ENCODE measurements around a stretch of chr6.

DNA sequence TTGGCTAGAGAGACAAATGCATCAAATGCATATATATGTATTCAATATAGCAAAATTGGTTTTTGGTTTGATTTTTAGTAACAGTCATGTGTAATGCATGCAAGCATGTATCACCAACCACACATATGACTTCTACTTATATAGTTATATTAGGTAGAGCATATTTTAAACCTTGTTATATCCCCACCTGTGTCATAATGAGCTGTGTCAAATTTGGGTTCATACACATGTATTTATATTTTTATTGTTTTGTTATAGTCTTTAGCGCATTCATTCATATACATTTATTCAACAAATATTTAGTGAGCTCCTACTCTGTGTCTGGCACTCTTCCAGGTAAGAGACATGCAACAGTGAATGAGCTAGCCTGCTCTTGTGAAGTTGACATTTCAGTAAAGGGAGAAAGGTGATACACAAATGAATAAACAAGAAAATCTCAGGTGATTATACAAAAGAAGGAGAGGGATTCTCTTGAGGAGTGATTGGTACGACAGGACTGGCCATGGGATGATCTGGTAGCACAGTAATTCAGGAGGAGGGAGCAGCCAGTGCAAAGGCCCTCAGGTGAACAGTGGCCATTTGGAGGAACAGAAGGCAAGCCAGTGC is 252.1 kb downstream of the ARID1B start:
- PRO-cap, result no peak

DNA sequence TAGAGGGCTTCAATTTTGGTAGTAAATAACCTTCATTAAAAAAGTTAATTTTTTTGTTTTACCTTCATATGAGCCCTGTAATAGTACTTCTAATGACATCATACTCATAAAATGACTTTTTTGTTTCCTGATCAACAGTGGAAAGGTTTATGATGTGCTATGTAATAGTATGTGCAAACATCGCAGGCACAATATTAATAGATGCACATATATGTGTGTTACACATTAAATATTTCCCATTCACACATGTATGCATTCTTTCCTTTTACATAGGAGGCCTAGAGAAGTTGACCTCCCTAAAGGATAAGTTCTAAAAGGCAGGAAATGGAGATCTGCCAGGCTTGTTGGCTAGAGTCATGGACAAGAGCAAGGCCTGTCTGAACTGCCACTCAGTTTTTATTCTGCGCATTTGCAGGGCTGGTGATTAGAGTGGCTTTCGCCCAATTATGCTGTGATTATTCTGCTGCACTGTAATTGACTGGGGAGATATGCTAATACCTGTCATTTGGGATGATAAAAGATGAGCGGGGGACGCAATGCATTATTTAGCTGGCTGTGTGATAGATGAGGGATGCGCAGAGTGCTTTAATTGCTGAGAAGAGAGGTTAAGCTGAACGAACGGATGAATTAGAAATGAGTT is 272.6 kb downstream of the TMEM242 start:
- PRO-cap, result no peak

DNA sequence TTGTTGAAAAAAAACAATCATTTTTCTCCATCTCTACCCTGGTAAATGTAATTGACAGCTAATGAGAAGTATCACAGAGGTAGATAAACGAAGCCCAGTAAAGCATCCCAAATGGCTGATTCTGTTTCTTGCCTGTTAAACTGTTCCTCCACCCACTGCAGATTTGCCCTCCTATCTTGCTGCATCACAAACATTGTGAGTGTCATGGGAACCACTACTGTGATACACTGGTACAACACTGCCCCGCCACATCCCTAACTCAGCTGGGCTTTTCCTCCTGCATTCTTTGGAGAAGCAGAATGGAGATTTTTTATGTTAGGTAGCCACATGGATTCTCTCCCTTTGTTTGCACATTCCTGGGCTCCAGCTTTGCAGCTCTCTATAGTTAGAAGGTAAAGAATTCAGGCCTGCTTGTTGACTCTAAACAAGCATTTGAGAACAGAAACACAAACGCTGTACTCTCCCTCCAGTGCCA is 234.1 kb downstream of the TMEM242 start:
- PRO-cap, result no peak

- PRO-cap, result no peak
Measured at GRCh38 chr6:157206984-157207377, 116.3 kb downstream of the TMEM242 start.

GRCh38 chr6:157244074-157244607 is 79.2 kb downstream of the TMEM242 start:
- PRO-cap, result no peak

GRCh38 chr6:157313213-157314394 is 9.7 kb downstream of the TMEM242 start:
- PRO-cap, result no peak

DNA sequence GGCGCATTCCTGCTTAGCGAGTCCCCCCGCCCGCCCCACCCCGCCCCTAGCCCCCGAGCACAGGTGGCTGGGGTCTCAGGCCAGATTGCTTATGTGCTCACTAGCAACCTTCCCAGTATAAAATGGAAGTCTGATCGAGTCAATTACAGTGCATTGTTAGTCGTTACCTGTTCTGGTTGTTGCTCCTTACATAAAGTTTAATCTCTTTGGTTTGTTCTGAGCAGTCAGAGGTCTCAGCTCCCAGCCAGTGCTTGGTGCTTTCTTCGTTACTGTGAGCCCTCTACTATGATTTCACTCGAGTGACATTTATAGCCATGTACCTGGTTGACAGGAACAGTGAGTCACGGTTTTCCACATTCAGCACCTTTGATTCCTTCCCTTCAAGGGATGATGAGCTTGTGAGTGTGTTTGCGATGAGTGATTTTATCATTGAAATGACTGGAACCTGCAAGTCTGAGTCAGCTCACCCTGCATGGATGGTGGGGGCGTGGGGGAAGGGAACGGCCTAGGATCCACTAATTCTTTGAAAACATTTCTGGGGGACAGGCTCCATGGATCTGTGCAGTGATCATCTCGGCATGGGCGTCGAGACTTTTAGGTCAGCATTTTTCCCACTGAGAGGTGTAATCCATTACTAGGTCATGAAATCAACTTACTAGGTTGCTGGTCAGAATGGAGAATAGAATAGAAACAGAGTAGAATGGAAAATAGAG is 47.8 kb downstream of the ZDHHC14 start:
- PRO-cap, result no peak

DNA sequence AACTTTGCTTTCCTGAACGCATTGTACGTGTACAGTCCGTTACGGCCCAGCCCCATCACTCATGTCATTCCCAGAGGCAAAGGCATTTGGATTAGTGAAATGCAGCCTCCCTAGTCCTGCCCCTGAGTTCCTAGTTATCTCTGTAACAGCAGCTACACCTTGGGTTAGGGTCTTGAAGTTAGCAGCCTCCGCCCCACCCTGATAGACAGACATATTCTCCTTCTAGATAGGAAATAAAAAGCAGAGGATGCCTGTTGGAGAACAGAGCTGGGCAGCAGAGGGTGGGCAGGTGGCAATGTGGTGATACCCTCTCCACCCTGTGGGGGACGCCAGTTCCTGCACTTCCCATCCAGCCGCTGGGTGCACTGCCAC is 80.4 kb downstream of the ZDHHC14 start:
- PRO-cap, result no peak

- PRO-cap, result no peak
Measured at GRCh38 chr6:157606700-157606966, 216.4 kb upstream of the SNX9 start.

DNA sequence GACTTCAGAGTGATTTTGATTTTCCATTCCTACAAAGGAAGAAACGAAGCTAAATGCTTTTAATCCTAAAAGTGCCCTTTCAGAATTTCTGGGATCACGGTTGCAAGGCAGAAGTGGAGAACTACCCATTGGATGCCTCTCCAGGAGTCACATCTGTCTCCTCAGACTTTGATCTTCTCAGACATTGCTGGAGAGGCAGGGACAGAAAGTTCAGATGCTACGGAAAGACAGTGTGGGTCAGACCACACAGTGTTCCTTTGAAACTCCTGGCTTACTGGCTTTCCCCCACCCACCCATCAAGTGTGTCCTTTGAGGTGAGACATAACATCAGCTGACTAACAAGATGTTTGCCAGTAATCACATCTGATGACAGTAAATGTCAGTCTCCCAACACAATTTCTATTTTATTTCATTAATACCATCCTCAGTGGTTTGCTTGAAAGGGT is 67.3 kb upstream of the SNX9 start:
- PRO-cap, result no peak

- PRO-cap, result no peak
Measured at GRCh38 chr6:157832508-157833019, 9.5 kb downstream of the SNX9 start.

DNA sequence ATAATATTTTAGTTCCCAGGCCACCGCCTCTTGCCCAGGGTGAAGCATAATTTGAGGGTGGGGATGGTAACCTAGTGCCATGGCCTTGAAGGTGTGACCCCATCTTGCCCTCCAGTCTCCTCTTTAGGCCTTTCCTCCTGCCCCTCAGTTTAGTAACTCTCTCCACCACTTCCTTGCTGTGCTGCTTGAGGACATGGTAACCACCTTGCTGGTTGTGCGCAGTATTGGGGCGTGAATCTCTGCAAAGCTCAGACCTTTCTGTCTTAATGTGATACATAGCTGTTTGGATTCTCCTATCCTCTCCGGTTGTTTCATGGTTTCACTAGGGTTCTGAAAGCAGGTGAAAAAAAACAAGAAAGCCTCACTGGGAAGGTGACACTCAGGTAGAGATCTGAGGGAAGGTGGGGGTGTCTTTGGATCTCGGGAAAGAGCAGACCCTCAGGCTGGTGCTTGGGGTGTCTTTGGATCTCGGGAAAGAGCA is 16.6 kb downstream of the SNX9 start:
- PRO-cap, result no peak

DNA sequence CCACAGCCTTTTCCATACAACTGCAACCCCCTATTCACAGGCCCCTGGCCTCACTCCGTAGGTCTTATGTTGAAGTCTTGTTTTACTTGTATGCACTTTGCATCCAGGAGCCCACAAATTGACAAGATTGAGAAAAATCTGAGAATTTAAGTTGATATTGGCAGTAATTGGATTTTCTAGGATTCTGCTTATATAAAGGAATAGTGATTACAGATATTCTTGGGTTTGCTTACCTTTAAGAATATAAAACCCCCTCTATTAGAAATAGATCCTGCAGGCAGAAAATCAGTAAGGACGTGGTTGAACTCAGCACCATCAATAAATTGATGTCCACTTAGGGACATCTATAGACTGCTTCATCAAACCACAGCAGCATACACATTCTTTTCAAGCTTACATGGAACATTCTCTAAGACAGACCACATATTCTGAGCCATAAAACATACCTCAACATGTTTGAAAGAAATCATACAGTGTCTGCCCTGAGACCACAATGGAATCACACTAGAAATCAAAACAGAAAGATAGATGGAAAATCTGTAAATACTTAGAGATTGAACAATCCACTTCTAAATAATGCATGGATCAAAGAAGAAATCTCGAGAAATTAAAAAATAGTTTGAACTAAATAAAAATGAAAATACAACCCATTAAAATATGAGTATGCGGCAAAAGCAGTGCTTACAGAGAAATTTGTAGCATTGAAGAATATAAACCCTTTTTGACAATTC is 51.4 kb downstream of the SNX9 start:
- PRO-cap, result no peak

GRCh38 chr6:157940310-157940956 is 41.2 kb upstream of the SYNJ2 start:
- PRO-cap, result no peak

GRCh38 chr6:158039441-158040167 is 57.9 kb downstream of the SYNJ2 start:
- PRO-cap, result no peak

- PRO-cap, result no peak
Measured at GRCh38 chr6:158096386-158097062, 71.5 kb downstream of the SERAC1 start.

DNA sequence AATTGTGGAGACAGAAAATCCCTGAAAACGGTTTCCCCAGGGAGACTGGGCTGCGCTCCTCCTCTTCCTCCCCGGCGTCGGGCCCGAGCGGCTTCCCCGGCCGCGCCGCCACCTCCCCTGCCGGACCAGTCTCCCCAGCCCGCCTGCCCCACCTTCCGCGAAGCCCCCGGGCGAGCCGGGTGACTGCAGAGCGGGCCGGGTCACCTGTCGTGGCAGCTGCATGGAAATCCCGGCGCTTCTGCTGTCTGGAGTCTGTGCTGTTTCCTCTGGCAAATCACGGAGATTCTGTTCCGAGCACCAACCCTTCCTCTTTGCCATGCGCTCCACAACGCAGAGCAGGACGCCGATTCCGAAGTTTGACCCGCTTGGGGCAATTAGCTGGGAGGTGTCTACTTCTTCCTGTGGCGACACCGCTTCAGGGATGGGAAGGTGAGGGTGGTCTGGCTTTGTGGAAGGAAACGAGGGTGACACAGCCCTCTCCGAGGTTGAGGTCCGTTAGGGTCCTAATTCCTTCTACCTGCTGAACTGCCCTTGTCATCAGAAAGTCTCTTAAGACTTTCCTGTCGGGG is 64.6 kb downstream of the GTF2H5 start:
- PRO-cap, result unidirectional peak, minus-strand start at position 240 of the sequence; unidirectional peak, minus-strand start at position 313 of the sequence

DNA sequence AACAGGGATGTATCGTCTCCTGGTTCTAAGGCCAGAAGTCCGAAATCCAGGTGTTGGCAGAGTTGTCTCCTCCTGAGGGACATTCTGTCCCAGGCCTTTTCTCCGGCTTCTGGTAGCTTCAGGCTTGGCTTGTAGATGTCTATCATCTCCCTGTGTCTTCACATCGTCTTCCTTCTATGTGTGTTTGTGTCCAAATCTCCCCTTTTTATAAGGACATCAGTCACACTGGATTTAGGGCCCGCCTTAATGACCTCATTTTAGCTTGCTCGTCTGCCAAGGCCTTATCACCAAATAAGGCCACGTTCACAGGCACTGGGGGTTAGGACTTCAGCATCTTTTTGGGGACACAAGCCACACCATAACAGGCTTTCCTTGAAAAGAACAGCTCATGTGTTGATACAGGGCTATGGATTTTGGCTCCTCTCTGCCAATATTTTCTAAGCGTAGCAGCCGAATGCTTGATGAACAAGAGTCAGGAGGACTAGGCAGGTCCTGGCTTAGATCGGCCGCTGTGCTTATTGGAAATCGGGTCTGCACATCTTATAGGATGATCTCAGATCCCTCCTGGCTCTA is 16.3 kb upstream of the TMEM181 start:
- PRO-cap, result no peak

DNA sequence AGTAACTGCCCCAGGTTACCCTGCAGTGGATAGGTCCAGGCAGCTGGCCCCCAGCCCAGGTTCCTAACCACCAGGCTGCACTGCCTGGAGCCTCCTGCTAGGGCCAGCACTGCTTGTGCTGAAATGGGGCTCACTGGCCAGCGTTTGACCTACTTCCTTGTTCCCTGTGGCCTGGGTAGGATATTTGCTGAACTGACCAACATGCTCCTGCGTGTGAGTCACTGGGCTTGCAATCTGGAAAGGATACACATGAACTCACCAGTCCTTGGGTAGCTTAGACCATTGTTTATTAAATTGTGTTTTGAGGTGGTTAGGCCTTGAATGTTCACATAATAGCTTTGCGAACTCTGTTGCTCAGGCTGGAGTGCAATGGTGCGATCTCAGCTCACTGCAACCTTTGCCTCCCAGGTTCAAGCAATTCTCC is 3.6 kb downstream of the TMEM181 start:
- PRO-cap, result no peak

GRCh38 chr6:158609372-158609930 is 35.1 kb downstream of the DYNLT1 start:
- PRO-cap, result no peak